ENCODE results near the genes RAB29 and SLC41A1.

GRCh38 chr1:205626104-205626875, 5.5 kb downstream of the ELK4 start:
- PRO-cap = no peak

DNA sequence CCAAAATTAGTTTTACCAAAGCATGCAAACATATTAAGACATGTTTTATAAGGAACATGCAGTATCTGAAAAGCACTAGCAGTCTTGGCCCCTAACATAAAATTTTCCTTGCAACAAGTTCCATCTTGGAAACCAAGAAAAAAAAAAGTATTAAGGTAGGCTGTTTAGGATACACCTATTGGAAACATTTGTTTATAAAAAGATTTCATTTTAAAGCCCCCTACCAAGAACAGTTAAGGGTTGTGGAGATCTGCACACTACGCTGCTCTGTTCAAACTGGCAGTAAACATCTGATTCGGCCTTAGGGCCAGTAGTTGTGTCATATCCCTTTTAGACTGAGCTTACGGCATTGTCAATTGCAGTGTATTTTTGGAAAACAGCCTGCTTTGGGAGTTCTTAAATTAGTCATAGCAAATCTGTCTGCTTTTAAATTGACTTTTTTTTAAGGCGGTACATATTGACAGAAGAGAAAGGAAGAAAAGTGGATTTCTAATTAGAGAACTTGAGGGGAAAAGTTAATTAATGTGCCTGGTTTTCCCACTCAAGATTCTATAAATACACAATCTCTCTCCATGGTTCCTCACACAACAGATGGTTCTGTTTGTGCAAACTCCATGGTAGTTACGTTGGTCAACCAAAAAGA, 1.6 kb upstream of the ELK4 start:
- PRO-cap = no peak

DNA sequence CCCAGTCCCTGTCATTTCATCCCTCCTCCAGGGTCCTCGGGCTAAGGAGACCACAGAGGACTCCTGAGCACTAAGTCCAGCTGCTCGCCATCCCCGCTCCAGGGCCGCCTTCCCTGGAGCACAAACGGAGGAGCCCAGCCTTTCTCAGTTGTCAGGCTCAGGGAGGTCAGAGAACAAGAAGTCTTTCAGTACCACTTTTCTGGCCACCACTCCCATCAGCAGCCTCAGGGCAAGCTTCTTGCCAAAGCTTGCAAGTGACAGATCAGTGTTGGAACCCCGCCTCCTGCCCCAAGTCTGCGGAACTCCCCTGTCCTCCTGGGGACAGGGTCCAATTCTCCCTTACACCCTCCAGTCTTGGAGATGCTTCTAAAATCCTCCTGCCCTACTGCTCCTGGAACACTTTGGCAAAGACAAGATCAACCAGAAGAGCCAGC, 12.1 kb downstream of the SLC45A3 start:
- PRO-cap = no peak

DNA sequence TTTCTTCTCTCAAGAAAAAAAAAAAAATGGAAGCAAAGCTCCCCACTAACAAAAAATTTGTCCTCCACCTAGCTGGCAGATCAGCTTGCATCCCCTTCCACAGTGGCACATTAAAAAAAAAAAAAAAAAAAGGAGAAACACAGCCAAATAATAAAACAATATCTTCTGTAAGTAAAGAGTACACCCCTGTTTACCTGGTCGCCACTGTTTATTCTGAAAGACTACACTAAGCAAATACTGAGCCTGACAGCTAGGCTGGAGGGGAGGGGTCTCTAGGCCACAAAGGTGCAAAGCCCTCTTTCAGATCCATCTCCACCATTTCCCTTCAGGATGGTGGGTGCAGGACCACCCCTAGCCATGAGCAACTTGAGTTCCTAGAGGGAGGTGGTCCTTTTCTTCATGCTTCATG, 22.7 kb upstream of the SLC45A3 start:
- PRO-cap = no peak

GRCh38 chr1:205717391-205717966, 32.5 kb downstream of the NUCKS1 start:
- PRO-cap = no peak

GRCh38 chr1:205743600-205744446, 6.2 kb downstream of the NUCKS1 start:
- PRO-cap = no peak

GRCh38 chr1:205748392-205748821, 1.6 kb downstream of the NUCKS1 start:
- PRO-cap = unidirectional peak, plus-strand start at chr1:205748658

GRCh38 chr1:205748822-205749646, 948 bp downstream of the NUCKS1 start:
- PRO-cap = bidirectional peak, plus-strand start at chr1:205749694, minus-strand start at chr1:205749319

DNA sequence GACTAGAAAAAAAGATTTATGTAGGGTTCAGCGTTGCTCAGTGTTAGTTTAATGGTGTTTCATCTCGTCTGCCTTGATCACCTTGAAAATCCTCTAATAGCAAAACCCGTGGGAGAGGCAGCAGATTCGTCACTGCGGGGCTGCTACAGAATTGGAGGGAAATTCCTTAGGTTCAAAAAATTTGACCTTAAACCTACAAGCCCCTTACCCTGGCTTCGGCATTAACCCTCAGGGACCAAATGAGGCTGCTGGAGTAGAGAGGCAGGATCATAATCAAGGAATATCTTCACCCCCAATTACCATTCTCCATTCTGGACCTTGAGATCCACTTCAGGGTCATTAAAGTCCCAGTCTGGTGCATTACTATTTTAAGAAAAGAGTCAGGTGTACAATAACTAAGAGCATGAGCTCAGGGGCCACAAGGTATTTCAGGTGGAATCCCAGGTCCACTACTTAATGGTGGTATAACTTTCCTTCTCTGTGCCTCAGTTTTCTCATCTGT, 561 bp upstream of the NUCKS1 start:
- PRO-cap = no peak

GRCh38 chr1:205774971-205775604, at the start of gene RAB29:
TSS of gene RAB29 (minus strand) at chr1:205775482.
- PRO-cap = bidirectional peak, plus-strand start at chr1:205775155, minus-strand start at chr1:205775083; unidirectional peak, minus-strand start at chr1:205775224; unidirectional peak, minus-strand start at chr1:205775434

- PRO-cap = no peak
These were observed 1.4 kb downstream of the SLC41A1 start for GRCh38 chr1:205811505-205812041.

- PRO-cap = bidirectional peak, plus-strand start at chr1:205813350, minus-strand start at chr1:205813160
These were observed at the start of gene SLC41A1 for GRCh38 chr1:205812925-205813249. TSS of gene SLC41A1 (minus strand) at chr1:205813198.

DNA sequence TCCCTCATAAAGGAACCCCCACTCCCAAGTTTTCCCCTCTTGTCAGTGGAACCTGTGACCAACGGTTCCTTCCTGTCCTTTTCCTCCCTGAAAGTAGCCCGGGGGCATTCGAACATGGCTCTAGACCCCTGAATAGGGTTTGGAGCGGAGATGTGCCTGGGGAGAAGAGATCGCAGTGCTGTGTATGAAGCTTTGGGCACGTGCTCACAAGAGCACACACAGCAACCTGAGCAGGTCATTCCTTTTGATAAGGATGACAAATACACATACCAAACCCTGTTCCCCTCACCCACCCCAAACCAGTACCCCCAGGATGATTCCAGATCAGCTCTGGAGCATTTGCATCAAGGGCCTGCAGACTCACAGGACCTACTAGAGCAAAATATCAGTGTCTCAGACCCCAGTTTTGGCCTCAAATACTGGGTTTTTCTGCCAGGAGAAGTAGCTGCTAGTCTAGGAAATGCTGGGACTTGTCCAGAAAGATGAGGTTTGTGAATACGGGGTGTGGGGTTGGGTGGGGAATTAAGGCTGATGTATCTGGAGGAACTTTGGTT, 1.2 kb upstream of the SLC41A1 start:
- PRO-cap = no peak

DNA sequence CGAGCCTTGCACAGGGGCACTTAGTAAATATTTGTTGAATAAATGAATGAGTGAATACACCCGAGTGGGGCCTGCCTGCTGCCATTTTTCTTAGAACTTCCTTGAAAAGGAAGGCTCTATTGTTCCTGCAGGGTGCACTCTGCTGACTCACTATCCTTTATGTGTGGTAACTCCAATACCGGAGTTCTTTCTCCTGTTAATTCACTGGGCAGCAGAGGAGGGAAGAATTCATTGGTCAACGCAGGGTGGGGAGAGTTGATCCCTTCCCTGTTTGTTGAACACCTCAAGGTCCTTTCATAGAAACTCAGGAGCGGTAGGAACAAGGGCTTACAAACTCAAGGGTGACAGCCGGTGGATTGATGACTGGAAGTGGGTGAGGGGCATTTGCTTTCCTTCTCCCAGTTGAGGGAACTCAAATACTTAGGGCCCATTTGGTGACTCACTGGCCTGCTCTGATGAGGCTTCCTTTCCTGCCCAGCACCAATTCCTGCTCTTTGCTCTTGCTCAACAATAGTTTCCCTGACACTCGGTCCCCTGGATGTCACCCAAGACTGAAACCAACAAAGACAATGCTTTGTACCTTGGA, 9.6 kb downstream of the SLC26A9 start:
- PRO-cap = bidirectional peak, plus-strand start at position 431 of the sequence, minus-strand start at position 141 of the sequence

DNA sequence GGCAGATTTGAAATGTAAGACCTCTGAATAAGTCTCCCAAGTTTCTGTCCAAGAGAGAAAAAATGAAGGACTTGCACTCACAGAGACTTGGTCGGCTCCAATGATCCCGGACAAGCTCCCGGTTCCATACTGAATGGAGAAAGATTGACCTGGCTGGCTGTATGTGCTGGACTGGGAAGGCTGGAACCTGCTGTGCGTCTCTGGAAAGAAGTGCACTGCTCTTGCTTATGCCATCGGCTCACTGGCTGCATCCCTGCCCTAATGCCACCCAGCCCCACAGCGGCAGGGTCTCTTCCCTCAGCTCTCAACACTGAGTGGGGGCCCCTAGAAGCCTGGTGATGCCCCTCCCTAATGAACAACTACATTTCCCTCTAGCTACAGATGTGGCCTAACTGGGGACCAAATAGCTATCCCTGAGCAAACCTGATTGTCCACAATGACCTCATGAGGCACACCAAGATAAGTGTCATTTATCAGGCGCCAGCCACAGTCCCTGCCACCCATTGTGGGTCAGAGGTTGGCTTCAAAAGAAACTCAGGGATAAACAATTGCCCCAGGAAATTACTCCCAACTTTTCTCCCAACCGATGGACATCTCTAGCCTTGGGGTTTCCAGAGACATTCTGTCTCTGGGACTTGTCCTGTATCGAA, 2.6 kb downstream of the CTSE start:
- PRO-cap = no peak

GRCh38 chr1:206053671-206054068, 697 bp downstream of the RHEX start:
- PRO-cap = no peak

- PRO-cap = no peak
These were observed 2.5 kb downstream of the RASSF5 start for GRCh38 chr1:206509714-206510267.

DNA sequence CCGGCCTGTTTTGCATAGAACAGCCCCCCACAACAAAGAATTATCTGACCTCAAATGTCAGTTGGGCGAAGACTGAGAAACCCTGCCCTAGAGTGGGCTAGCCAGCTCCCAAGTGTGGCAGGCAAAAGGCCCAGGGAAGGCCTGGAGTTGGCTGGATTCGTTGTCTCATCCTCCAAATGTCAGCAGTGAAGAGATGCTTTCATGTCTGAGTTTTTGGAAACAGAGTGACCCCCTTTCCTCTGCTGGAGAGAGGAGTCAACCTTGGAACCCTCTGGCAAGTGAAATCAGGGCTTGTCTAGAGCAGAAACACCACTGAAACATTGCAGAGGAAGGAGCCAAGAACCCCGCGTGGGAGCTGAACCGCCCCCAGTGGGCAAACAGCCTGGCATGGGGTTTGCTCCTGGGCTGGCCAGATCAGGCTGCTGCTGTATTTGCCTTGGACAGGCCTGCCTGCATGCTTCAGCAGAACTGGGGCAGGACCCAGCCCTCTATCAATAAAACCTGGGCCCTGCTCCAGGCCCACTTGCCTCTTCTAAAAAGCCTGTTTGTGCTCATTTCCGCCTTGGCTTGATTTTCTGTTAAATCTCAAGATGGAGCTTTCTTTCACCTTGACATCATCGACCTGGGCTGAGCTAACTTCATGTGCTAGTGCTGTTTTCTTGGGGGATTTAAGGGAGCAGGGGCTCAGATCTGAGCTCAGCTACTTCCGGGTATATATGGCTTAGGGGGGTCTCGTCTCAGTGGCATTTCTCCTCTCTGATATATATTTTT, 33.0 kb downstream of the RASSF5 start:
- PRO-cap = no peak

DNA sequence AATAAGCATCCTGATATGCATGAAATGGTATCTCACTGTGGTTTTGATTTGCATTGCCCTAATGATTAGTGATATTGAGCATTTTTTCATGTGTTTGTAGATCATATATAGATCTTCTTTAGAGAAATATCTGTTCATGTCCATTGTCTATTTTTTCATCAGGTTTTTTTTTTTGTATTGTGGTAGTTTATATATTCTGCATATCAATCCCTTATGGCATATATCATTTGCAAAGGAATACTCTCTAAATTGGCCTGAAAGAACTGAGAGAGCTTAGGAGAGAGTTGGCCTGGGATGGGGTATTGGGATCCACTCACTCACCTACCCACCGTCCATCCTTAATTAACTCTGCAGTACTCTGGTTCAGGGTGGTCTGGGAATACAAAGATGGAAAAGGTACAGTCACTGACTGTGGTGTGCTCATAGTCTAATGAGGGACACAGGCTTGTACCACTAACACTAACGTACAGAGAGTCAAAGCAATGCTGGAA, 41.1 kb downstream of the EIF2D start:
- PRO-cap = no peak

DNA sequence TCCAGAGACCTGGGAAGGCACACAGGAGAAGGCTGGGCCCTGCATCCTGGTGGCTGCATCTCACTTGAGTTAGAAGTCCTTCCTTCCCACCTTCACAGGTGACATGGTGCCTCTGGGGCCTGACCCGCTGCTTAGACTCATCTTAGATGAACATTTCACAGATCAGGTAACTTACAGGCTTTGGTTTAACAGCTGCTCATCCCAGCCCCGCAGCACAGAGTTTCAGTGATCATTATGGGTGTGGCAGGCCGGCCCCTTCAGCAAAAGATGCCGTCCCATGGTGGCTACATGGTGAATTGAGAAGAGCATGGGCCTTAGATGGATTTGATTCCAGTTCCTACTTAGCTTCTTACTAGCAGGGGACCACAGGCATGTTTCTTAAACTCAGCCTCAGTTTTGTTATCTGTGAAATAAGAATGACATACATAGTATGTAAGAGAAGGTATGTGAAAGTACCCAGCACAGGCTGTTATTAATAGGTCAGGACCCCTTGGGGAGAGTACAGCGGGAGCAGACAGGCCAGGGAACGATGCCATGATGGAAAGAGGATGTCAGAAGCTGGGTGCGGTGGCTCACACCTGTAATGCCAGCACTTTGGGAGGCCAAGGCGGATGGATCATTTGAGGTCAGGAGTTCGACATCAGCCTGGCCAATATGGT, 31.4 kb downstream of the EIF2D start:
- PRO-cap = no peak

Data from bronchus (tissue), 1 donor.